ENCODE results near the gene FHL5.

DNA sequence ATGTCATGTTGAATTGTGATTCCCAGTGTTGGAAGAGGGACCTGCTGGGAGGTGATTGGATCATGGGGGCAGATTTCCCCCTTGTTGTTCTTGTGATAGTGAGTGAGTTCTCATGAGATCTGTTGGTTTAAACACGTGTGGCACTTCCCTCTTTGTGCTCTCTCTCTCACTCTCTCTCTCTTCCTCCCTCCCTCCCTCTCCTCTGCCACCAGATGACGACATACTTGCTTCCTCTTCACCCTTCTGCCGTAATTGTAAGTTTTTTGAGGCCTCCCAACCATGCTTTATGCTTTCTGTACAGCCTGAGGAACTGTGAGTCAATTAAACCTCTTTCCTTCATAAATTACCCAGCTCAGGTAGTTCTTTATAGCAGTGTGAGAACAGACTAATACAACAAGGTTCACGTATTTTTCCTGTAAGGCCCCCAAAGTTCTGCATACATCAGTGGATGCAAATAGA is 54.1 kb upstream of the BACH2 start:
- PRO-cap, result no peak
CAGE:
- cytosol, long polyA minus RNA, result no peak
- cytosol, long polyA plus RNA, result no peak
- long polyA plus RNA, result no peak
- nucleus, long polyA minus RNA, result no peak
- nucleus, long polyA plus RNA, result no peak

DNA sequence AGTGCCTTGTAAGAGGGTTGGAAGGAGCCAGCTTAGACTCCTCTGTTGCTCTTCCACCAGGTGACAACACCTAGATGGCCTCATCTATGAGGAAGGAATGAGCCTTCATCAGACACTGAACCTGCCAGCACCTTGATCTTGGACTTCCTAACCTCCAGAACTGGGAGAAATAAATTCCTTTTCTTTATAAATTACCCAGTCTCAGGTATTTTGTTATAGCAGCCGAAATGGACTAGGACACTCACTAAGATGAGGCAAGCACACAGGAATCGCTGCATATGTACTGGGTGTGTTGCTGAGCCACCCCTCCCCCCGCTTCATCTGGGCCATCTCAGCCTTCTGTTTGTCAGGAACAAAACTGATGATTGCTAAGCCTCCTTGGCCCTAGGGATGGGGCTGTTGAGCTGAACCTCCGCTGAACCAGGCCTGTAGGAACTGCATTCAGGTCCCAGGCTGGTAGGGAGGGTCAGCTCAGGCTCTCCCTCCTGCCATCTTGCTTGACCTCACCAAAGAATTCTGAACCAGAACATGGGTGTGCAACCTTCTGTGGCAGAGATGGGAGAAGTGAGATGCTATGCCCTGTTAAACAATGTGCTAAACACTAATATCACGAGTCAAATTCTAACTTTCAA is 108.6 kb downstream of the MAP3K7 start:
- PRO-cap, result no peak
CAGE:
- cytosol, long polyA minus RNA, result no peak
- cytosol, long polyA plus RNA, result no peak
- long polyA plus RNA, result no peak
- nucleus, long polyA minus RNA, result no peak
- nucleus, long polyA plus RNA, result no peak

GRCh38 chr6:94613545-94614031 is 963.7 kb upstream of the MANEA start:
- PRO-cap, result no peak
CAGE:
- cytosol, long polyA minus RNA, result no peak
- cytosol, long polyA plus RNA, result no peak
- long polyA plus RNA, result no peak
- nucleus, long polyA minus RNA, result no peak
- nucleus, long polyA plus RNA, result no peak

DNA sequence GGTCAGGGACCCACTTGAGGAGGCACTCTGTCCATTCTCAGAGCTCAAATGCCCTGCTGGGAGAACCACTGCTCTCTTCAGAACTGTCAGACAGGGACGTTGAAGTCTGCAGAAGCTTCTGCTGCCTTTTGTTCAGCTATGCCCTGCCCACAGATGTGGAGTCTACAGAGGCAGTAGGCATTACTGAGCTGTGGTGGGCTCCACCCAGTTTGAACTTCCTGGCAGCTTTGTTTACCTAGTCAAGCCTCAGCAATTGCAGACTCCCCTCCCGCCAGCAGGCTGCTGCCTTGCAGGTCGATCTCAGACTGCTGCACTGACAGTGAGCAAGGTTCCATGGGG is 21.9 kb upstream of the UFL1 start:
- PRO-cap, result no peak
CAGE:
- cytosol, long polyA minus RNA, result no peak
- cytosol, long polyA plus RNA, result no peak
- long polyA plus RNA, result no peak
- nucleus, long polyA minus RNA, result no peak
- nucleus, long polyA plus RNA, result no peak

DNA sequence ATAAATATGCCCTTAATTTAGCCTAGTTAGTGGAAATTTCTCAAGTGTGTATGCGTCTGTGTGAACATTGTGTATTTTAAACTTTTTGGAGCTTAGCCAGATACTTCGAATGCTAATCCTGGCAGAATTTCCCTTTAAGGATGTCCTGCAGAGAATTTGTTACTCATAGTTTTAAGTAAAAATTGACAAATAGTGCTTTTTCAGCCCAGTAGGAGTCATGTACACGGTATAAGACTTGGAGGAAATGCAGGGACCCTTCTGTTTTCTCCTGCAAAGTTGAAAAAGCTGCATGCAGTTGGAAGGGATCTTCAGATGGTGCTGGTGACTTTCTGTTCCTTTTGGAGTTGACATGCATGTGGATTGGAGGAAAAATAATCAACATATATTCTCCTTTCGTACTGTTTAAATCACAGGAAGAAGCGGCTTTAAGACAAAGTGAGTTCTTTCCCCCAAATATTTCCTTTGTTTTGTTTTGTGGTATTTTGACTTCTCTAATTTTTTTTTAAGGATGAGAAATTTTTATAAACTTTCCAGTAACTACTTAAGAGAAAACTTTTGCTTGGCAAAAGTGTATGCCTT is at the start of gene FHL5:
TSS of gene FHL5 (plus strand) at position 208 of the 579 bp plus-strand sequence.
- PRO-cap, result no peak
CAGE:
- cytosol, long polyA minus RNA, result no peak
- cytosol, long polyA plus RNA, result no peak
- long polyA plus RNA, result no peak
- nucleus, long polyA minus RNA, result no peak
- nucleus, long polyA plus RNA, result no peak

- PRO-cap, result no peak
CAGE:
- cytosol, long polyA minus RNA, result no peak
- cytosol, long polyA plus RNA, result no peak
- long polyA plus RNA, result no peak
- nucleus, long polyA minus RNA, result no peak
- nucleus, long polyA plus RNA, result no peak
These were observed 14.6 kb upstream of the GPR63 start for GRCh38 chr6:96851843-96852252.

DNA sequence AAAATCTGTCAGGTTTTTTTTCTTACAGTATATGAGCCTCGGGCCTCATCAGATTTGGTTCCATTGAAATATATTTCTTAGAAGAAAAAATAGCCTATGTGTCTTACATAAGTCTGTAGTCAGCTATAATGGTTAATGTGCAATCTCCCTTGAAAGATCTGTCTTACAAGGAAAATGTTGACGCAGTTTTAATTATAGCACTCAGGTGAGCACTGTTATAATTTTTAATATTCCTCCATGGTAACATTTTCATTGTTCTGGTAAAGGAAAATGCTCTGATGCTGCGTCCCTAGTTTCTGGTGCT is 178.5 kb downstream of the MMS22L start:
- PRO-cap, result no peak
CAGE:
- cytosol, long polyA minus RNA, result no peak
- cytosol, long polyA plus RNA, result no peak
- long polyA plus RNA, result no peak
- nucleus, long polyA minus RNA, result no peak
- nucleus, long polyA plus RNA, result no peak

DNA sequence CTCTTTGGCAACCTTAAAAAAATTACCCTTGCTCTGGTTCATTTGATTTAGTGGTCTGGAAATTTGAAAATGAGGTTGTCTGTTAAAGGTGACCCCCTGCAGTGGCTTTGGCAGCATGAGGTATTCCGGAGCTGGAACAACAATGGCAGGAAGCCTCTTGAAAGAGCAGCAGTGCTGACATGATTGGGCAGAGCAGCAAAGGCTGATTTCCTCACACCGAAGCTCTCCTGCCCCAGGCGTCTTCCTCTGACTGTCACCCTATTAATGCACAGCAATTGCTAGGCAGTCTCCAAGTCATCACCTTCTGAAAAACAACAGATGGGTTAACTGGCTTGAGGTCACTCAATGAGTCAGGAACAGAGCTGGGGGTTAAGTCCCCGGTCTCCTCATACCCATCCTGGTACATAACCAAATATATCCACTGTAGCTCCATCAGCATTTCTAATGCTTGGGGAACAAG is 241.8 kb upstream of the MMS22L start:
- PRO-cap, result no peak
CAGE:
- cytosol, long polyA minus RNA, result no peak
- cytosol, long polyA plus RNA, result no peak
- long polyA plus RNA, result no peak
- nucleus, long polyA minus RNA, result no peak
- nucleus, long polyA plus RNA, result no peak

DNA sequence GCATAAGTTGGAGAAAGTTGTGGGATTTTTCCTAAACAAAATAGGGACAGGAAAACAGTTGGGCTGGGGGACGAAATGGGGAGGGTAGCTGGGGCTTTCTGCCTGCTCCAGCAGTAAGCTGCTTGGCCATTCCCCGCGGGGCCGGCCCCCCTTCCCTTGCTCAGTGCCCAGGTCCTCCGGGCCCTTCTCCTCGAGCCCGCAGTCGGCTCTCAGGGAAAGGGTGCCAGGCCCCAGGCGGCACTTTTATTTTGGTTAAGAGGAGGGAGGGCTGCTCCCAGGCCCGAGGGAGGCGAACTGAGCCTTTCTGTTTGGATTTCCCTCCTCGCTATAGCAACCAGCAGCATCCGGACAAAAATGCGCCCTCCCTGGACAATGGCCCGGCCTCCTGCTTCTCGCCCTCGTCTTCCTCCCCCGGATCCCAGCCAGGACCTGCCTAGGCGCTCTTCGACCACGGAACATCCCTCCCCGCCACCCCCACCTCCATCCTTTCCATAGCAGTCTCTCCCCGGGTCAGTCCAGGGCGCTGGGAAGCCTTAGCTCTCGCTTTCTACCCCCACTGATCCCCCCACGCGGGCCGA is 6.7 kb upstream of the POU3F2 start:
- PRO-cap, result no peak
CAGE:
- cytosol, long polyA minus RNA, result no peak
- cytosol, long polyA plus RNA, result no peak
- long polyA plus RNA, result no peak
- nucleus, long polyA minus RNA, result no peak
- nucleus, long polyA plus RNA, result no peak

DNA sequence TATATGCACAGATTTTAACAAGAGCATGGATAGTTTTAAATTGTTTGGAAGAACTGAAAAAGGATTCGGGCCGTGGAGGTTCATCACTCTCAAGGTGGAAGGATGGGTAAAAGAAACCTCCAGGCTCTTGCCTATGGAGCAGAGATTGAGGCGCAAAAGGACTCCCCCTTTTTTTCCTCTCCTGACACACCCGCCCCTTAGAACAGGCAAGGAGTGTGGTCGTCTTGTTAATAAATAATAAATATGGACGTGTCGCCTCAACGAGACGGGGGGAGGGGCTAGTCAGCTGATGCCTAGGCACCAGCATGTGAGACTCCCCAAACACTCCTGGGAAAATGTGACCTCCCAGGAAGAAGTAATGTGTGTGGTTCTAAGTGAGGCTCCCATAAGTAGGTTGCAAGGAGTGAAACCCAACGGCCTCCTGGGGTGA is 989 bp upstream of the FAXC start:
- PRO-cap, result no peak
CAGE:
- cytosol, long polyA minus RNA, result no peak
- cytosol, long polyA plus RNA, result no peak
- long polyA plus RNA, result no peak
- nucleus, long polyA minus RNA, result no peak
- nucleus, long polyA plus RNA, result no peak

DNA sequence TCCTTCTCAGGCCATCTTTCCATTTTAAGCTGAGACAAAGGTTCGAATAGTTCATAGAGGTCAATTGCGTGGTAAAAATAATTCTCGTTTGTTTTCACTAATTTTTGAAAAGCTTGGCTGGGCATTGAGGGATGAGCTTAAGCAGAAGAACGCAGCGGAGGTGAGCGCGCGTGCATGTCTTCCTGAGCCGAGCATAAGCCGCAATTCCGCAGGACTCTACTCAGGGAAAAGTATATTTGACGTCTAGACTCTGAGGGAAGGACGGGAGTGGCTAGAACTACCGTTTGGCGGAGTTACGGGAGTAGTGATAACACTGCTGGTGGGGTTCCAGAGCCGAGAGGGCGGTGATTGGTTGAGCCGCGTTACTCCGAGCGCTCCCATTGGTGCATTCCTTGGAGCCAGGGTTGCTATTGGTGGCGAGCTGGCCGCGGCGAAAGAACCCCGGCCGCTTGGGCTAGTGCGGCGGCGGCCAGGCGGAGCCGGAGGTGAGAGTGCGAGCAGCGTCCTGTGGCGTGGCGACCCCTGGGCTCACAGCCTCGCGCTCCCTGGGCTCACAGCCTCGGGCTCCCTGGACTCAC is 11.8 kb downstream of the PRDM13 start:
- PRO-cap, result no peak
CAGE:
- cytosol, long polyA minus RNA, result no peak
- cytosol, long polyA plus RNA, result no peak
- long polyA plus RNA, result no peak
- nucleus, long polyA minus RNA, result no peak
- nucleus, long polyA plus RNA, result no peak

DNA sequence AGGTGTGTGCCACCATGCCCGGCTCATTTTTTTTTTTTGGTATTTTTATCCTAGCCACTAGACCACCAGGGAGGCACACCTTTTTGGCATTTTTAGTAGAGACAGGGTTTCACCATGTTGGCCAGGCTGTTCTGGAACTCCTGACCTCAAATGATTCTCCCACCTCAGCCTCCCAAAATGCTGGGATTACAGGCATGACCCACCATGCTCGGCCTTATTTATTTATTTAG is 157.9 kb downstream of the MCHR2 start:
- PRO-cap, result unidirectional peak, minus-strand start at position 75 of the sequence
CAGE:
- cytosol, long polyA minus RNA, result no peak
- cytosol, long polyA plus RNA, result no peak
- long polyA plus RNA, result no peak
- nucleus, long polyA minus RNA, result no peak
- nucleus, long polyA plus RNA, result no peak

- PRO-cap, result no peak
CAGE:
- cytosol, long polyA minus RNA, result no peak
- cytosol, long polyA plus RNA, result no peak
- long polyA plus RNA, result no peak
- nucleus, long polyA minus RNA, result no peak
- nucleus, long polyA plus RNA, result no peak
These were observed 139.9 kb downstream of the ASCC3 start for GRCh38 chr6:100741091-100741764.

DNA sequence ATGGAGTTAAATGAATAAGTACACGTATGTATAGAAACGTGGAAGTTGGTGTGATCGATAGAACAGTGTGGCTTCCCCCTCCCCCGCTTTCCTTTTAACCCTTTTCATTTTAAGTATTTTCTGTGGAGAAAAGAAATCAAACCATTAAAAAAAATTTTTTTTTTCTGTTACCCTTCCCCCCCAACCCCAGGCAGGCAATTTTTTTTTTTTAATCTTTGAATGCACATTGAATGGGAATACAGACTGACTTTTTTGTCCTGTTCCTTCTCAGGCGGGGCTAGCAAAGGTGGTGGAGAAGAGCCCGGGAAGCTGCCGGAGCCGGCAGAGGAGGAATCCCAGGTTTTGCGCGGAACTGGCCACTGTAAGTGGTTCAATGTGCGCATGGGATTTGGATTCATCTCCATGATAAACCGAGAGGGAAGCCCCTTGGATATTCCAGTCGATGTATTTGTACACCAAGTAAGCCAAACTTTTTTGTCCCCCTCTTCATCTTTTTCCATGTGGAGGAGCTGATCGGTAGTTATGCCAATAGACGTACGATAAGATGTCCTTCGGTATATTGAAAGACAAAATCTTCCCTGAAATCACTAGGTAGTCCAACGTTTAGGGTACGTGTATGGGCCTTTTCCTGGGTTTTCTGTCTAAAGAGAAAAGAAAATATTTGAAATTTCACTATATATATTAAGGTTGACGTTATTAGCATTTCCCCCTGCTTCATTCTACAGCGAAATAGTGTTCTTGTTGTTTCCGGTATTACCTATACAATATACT is 1.1 kb downstream of the LIN28B start:
- PRO-cap, result no peak
CAGE:
- cytosol, long polyA minus RNA, result no peak
- cytosol, long polyA plus RNA, result no peak
- long polyA plus RNA, result no peak
- nucleus, long polyA minus RNA, result no peak
- nucleus, long polyA plus RNA, result no peak

GRCh38 chr6:105310232-105311524 is 92.2 kb downstream of the PREP start:
- PRO-cap, result no peak
CAGE:
- cytosol, long polyA minus RNA, result no peak
- cytosol, long polyA plus RNA, result no peak
- long polyA plus RNA, result no peak
- nucleus, long polyA minus RNA, result no peak
- nucleus, long polyA plus RNA, result no peak

DNA sequence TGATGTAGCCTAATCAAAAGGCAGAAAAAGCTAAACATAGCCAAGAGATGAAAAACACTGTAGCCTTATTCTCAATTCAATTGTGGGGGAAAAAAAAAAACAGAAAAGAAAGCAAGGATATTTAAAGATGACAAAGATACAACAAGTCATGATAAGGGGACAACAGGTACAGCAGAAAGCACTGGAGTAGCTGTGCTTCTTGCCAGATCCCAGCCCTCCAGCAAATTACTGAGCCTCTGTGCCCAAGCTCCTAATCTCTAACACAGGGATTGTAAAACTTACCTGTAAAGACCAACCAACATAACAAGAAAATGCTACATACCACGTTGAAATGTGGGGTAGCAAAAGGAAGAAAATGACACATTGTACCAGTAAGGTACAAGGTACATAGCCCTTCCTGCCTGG is 30.8 kb downstream of the PREP start:
- PRO-cap, result no peak
CAGE:
- cytosol, long polyA minus RNA, result no peak
- cytosol, long polyA plus RNA, result no peak
- long polyA plus RNA, result no peak
- nucleus, long polyA minus RNA, result no peak
- nucleus, long polyA plus RNA, result no peak

- PRO-cap, result bidirectional peak, plus-strand start at chr6:105402644, minus-strand start at chr6:105402646
CAGE:
- cytosol, long polyA minus RNA, result no peak
- cytosol, long polyA plus RNA, result no peak
- long polyA plus RNA, result no peak
- nucleus, long polyA minus RNA, result no peak
- nucleus, long polyA plus RNA, result no peak
These were observed 579 bp downstream of the PREP start for GRCh38 chr6:105402084-105402922.

DNA sequence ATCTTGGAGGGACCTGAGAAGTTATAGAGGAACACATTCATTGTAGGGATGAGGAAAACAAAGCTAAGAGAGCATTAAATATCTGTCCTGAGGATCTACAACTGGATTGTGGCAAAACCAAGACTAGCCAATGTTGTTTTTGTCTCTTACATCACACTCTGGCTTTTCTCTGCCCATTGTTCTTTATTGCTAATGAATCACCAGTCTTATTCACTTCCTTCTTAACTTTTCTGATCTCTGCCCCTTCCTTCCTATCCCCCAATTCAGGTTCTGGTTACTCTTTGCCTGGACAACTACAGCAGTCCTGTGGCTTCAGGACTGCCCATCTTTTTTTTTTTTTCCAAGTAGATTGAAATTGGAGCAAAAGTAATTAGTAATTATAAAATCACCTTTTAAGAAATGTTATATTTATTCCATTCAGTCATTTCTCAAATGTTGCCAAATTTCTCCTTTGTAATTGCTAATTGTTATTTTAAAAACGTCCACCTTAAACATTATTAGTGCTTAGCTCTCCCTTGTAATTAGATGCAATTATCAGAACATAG is 57.1 kb upstream of the PREP start:
- PRO-cap, result bidirectional peak, plus-strand start at position 277 of the sequence, minus-strand start at position 113 of the sequence
CAGE:
- cytosol, long polyA minus RNA, result no peak
- cytosol, long polyA plus RNA, result no peak
- long polyA plus RNA, result no peak
- nucleus, long polyA minus RNA, result no peak
- nucleus, long polyA plus RNA, result no peak

DNA sequence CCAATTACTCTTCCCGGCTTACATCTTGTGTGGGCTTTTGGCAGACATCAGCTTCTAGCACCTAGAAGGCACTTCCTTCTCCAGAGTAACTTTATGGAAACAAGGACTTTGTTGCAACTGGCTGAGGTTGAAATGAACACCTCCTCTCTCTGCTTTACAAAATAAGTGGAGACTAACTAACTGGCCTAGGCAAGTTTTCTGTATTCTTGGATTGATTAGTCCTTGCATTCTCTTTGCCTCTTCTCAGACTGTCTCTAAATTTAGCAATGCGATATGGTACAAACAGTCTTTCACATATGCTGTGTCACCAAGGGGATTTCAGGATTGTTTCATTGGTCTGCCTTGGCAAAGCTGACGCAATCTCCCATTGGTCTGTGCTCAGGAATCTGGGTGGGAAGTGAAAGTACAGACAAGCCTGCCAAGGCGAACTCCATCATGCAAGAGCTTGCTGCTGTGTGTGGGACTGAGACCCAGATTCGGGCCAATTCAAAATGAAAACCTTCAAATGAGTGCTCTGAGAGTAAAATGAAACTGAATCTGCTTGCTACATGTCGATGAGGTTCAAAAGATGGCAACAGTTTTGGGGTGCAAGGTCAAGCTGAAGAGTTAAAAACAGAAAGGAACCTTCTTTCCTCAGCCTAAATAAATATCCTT is 198.6 kb upstream of the PREP start:
- PRO-cap, result no peak
CAGE:
- cytosol, long polyA minus RNA, result no peak
- cytosol, long polyA plus RNA, result no peak
- long polyA plus RNA, result no peak
- nucleus, long polyA minus RNA, result no peak
- nucleus, long polyA plus RNA, result no peak

GRCh38 chr6:105604144-105604734 is 201.4 kb upstream of the PREP start:
- PRO-cap, result no peak
CAGE:
- cytosol, long polyA minus RNA, result no peak
- cytosol, long polyA plus RNA, result no peak
- long polyA plus RNA, result no peak
- nucleus, long polyA minus RNA, result no peak
- nucleus, long polyA plus RNA, result no peak